Hair follicle dermal papilla cell (primary cell): ENCODE measurements around the genes ZNF281 and CACNA1S.

GRCh38 chr1:198717445-198717668 lies 78.5 kb downstream of the PTPRC start:
- CAGE, long polyA plus RNA = no peak

DNA sequence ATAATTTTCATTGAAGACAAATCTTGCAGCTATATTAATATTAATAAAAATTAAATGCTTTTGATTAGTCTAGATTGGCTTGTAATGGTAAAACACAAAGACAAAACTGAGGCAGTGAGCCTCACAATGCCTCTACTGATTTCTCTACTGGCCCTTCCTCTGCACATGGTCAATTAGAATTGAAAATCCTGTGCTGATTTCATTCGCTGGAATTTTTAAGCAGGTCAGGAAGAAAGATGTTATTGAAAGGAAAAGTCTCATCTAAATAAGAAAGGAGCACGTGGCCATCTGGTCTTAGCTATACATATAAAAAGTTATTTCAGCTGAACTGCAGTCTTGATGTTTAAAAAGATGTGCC lies 293.4 kb downstream of the PTPRC start:
- CAGE, long polyA plus RNA = no peak

DNA sequence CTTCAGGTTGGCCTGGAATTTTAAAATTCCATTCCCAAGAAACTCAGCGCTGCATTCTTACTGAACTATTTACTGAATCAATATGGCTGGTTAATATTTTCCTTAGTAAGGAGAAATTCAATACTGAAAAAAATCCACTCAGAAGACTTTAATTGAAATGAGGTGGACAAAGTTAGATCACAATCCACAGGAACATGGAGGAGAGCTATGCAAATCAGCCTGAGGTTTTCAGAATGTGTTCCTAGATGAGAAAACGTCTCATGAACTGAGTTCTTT lies 578.8 kb upstream of the NR5A2 start:
- CAGE, long polyA plus RNA = no peak

- CAGE, long polyA plus RNA = no peak
Measured at GRCh38 chr1:199931982-199932434, 95.5 kb upstream of the NR5A2 start.

DNA sequence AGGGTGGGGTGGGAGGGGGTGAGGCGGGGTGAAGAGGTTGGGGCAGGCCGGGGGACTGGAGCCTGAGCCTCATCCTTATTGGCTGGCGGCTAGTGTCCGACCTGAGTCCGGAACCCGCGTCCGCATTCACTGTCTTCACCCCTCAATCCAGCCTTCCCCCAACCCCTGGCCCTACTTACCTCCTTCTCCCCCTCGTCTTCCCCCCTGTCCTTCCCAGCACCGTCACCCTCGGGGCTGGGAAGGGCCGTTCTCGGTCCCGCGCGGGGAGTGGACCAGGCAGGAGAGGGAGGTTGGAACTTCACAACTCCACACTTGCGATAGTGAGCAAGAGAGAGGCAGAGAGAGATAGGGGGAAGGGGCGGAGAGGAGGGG lies 11.3 kb downstream of the NR5A2 start:
- CAGE, long polyA plus RNA = no peak

DNA sequence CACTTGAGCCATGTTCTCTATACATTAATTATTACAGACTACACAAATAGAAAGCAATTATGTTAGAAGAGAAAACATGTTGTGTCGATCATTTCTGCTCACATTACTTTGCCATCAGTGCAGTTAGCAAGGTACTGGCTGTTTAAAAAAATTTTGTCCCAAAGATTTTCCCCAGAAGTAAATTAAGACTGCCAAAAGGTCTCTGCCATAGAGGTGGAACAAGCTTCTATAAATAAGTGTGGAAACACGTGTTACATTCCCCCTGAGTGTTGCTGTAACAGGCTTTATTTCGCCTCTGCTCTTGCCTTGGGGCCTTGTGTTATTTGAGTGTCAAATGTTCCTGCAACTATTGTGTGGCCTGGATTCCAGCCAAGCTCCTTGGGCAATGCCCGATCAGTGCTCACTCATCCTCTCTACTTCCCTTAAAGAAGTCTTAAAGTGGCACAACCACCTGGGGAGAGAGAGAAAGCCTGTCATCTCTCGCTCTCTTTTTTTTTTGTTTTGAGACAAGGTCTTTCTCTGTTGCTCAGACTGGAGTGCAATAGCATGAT lies 156.6 kb downstream of the NR5A2 start:
- CAGE, long polyA plus RNA = no peak

GRCh38 chr1:200407853-200408889 lies 1.7 kb downstream of the ZNF281 start:
- CAGE, long polyA plus RNA = no peak

- CAGE, long polyA plus RNA = no peak
Measured at GRCh38 chr1:200408890-200409738, 722 bp downstream of the ZNF281 start.

DNA sequence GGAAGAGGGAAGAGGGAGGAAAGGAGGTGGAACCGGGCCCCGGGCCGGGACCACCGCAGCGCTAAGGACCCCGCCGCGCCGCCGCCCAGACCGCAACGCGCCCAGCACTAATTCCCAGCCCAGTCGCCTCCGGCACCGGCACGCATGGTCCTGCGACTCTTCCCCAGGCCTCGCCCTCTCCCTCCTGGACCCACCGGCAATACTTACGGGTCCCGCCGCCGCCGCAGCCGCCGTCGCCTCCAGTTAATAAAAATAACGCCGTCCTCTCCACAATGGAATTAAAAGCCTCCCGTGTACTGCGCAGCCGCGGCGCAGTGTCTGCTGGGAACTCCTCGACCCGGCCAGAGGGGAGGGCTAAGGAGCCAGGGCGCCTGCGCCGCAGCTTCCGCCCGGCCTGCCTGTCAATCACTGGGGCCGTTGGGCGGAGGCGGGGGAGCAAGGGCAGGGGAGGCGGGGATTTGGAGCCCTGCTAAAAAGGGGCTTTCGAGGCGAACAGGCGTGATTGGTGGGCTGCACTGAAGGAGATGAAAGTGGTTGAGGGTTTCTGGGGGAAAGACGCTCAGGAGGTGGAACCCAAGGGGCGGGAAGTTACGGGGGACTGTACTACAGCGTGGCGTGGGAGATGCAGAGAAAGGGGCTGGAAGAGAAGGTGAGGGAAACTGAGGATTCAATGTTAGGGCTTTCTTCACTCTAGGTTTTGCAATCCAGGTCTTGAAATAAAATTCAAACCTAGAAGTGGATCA lies at the start of gene ZNF281:
Gene ZNF281, minus strand, starts transcription at position 298 of the 743 bp plus-strand sequence.
- CAGE, long polyA plus RNA = no peak

- CAGE, long polyA plus RNA = no peak
Measured at GRCh38 chr1:200640892-200641298, 20.3 kb upstream of the KIF14 start.

DNA sequence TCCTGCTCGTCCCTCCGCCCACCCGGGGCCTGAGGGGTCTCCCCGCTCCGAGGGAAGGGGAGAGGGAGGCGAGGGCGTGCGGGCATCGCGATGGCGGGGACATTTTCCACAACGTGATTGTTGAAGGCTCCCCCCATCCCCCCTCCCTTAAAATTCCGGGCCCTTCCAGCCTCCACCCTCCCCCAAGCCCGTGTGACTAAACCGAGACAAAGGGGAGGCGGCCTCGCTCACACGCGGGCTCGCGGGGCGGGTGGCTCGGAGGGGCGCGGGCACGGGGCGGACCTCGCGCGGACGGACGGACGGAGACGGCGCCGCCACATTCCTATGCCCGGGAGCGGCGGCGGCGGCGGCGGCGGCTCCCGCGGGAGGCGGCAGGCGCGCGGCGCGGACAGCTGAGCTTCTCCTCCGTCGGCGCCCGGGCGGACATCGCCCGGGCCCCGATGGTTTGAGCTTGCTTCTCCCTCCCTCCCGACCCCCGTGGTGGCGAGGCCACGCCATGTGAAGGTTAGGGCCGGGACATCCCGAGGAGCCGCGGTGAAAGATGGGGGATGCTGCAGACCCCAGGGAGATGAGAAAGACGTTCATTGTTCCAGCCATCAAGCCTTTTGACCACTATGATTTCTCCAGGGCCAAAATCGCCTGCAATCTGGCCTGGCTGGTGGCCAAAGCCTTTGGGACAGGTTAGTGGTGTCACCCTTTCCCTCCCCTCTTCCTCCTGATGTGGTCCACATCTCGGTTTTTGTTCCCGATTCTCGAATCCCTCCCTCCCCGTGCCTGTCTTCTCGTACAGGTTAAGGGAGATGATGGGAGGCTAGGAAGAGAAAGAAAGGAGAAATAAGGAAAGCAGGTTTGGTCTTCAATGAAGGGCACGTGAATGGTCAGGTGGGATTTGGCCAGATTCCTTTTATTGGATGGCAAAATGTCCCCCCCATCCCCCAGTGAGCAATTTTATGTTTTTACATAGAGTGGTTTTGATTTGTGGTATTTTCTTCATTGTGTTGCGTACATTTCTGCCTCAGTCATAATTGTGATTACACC lies 913 bp downstream of the CAMSAP2 start:
- CAGE, long polyA plus RNA = no peak

DNA sequence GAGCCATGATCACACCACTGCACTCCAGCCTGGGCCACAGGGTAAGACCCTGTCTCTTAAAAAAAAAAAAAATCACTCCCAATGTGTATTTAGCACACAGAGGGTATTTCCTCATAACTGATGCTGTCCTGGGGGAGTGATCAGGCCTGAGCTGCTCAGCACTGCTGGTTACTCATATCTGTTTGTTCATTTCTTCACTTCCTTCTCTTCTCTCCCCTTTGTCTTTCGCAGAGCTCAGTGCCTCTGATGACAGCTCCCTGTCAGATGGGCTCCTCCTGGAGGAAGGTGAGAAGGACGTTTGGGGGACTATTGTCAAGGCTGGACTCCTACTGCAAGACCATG lies 12.9 kb downstream of the INAVA start:
- CAGE, long polyA plus RNA = no peak

DNA sequence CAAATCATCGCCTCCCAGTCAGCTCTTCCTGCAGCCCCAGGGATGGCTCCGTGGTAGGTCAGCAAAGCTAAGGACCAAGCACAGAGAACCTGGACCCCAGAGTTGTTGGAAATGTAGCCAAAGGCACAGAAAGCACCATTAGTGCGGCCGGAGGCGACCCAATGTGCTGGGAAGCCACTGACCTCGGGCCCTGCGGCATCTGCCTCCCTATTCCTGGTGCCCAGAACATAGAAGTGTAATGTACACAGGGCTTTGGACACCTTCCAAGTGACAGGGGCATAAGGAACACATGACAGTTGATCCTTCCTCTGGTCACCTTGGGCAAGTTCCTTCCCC lies 30.5 kb downstream of the KIF21B start:
- CAGE, long polyA plus RNA = no peak

DNA sequence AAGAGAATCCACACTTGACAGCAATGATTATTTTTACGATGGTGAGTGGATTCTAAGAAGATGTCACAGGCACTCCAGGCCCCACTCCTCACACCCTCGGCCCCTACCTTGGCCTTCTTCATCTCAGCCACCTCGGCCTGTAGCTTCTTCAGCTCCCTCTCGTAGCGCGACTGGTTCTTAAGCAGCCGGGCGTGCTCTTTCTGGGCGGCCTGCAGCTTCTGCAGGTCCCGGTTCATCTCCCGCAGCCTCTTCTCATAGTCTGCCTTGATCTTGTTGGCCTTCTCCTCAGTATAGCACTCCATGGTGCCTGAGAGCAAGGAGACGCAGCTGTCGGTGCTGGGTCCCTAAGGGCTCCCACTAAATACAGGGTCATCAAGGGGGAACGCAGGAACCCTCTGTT lies 27.4 kb downstream of the KIF21B start:
- CAGE, long polyA plus RNA = no peak

GRCh38 chr1:200999352-201000187 lies 23.9 kb downstream of the KIF21B start:
- CAGE, long polyA plus RNA = no peak

DNA sequence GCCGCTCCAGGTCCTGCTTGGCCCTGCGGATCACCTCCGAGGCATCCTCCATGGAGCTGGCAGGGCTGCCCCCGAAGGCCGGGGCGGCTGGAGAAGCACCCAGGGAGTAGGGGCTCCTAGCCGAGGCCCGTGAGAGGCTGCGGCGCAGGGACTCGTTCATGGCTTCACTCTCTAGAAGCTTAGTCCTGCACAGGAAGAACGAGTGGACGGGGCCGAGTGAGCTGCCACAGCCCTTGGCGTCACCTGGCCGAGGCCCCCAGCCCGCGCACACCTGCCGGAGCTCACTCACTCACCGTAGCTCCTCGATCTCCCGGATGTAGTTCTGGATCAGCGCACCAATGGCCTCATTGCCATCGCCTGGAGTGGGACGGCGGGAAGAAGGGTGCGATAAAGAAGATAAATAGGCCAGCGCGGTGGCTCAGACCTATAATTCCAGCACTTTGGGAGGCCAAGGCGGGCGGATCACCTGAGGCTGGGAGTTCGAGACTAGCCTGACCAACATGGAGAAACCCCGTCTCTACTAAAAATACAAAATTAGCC lies 23.0 kb downstream of the KIF21B start:
- CAGE, long polyA plus RNA = no peak

DNA sequence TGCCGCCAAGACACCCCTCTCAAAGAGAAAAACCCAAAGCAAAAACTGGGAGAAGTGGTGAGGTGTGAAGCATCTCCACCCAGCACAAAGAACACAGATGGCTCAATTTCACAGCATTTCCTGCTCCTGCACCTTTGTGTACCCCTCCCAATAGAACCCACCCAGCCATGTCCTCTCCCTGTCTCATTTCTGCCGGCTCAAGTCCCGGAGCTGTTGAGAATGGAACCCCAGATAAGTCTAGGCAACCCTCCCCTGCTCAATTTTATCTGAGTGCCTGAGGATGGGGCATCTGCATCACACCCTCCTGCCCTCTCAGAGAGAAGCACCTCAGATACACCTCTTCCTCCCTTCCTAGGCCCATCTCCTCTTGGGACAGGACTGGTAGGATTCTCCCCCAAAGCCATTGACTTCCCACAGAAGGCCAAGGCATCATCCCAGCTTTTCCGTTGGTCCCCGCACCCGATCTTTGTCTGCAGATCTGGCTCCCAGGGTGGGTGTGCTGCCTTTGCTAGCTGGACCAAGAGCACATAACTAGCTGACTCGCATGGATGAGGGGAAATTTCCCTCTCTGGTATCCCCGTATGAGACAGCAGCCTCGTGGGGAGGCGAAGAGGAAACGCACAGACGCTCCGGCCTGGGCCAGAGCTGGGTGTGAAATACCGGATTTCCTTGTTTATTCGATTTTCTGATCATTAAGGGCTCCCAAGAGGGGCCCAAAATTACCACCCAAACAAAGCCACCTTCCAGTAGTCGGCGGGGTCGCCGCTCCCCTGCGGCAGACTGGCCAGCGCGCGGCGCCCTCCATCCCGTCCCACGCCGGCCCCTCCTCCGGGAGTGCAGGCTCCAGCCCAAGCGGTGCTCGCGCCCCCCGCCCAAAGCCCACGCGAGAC lies 865 bp downstream of the KIF21B start:
- CAGE, long polyA plus RNA = no peak

DNA sequence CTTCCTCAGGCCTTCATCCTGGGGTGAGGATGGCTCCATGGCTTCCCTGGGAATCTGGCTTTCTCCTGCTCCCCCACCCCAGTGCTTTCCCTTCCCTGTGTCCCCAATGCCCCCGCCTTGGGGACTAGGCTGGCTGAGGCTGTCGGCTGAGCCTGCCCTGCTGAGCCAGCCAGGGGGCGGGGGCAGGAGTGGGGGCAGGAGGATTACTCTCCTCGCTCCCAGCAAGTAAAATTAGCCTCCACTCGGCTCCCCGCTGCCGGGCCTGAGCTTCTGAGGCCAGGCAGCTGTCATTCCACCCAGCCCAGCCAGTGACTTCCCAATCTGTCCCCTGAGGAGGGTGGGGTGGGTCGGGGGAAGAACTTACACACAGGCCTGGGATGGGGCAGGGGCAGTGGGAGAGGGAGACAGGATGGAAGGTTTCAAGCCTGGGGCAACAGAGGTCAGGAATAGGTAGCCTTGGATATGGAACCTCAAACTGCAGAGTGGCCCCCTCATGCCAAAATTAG lies at the start of gene CACNA1S:
Gene CACNA1S, minus strand, starts transcription at position 126 of the 506 bp plus-strand sequence.
- CAGE, long polyA plus RNA = no peak

GRCh38 chr1:201358623-201359399 lies 18.7 kb downstream of the TNNT2 start:
- CAGE, long polyA plus RNA = no peak

DNA sequence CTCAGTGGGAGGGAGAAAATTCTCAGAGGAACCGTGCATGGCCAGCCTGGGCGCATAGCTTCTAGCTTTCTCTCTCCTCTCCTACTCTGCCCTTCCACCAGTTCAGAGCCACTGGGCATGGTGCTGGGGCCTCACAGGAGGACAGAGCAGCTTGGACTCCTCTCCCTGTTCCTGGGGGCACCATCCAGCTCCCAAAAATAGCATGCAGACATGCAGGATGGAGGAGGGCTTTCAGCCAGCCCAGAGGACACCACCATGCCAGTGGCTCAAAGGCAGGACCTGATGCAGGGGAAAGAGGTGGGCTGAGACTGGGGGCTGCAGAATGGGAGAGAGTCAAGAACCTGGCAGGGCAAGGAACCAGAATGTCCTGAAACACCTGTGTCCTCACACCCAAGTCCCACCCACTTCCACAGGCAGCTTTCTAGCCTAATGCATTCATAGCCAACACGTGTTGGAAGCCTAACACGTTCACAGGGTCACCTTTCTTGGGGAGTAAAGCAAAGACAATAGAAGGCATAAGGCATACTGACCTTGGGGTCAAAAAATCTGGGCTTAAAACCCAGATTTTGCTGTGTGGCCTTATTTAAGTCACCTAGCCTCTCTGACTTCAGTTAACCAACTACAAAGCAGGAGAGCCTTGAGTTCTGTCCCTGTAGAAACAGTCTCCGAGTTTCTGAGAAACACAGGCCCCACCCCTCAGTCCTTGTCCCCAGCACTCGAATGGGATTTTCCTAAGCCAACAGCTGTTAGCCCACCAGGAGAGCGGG lies 1.6 kb downstream of the TNNT2 start:
- CAGE, long polyA plus RNA = no peak